Progenitor cell of endocrine pancreas (in vitro differentiated cells): ENCODE measurements around the genes ZNF613, ZNF468 and ZNF845.

DNA sequence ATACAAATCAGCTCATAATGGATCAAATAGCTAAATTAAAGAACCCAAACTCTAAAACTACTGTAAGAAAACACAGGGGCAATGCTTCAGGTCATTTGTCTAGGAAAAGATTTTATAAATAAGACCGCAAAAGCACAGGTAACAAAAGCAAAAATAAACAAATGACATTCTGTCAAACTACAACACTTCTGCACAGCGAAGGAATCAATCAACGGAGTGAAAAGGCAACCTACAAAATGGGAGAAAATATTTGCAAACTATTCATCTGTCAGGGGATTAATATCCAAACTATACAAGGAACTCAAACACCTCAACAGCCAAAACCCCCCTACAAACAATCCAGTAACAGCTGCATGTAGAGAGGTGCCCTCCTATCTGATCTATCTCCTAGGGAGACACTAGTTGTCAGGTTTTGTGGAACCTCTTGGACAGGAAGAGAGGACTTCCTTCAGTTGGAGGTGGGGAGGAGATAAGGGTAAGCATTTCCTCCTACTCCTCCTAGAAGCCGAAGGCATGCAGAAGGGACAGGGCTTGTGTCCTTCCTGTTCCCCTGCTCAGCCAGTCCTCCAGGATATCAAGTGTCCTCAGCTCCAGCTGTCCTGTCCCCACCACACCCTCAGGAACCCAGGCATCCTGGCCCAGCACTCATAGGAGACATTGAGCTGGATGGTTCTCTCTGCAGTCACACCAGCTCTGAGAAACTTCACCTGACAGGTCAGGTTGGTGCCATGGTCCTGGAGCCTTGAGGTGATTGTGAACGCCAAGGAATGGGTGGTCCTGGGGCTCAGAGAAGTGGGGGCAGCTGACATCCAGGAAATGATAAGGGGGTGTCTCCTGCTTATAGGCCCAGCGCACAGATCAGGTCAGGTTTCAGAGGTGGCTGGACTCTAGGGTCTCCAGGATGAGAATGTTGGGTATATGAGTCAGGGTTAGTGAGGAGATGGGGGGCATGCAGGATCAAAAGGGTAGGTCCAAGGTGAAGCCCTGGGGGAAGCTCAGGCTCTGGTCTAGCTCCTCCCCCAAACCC lies 9.8 kb upstream of the SIGLEC8 start:
- PRO-cap: no peak

GRCh38 chr19:51507022-51507504 lies 5.5 kb upstream of the SIGLEC12 start:
- PRO-cap: no peak

DNA sequence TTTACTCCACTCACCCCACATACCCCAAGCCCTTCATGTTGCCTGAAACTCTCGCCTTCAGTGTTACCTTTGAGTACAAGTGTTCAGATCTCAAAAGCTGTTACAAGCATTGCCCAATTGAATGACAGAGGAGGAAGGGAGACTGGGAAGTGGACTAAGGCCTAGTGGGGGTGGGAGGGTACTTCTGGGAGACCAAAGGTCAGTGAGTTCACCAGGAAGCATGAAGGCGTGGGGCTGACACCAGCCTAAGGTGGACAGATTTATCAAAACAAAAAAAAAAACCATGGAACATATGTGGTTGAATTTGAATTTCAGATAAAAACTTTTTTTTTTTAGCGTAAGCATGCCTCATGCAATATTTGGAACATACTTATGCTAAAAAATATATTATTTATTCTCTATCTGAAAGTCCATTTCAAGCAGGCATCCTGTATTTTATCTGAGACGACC lies 6.2 kb upstream of the SIGLEC12 start:
- PRO-cap: no peak

- PRO-cap: bidirectional peak, plus-strand start at chr19:51689134, minus-strand start at chr19:51689166
These were observed 4.0 kb upstream of the SPACA6 start for GRCh38 chr19:51689092-51689646.

GRCh38 chr19:51796068-51796955 lies 1.4 kb downstream of the FPR3 start:
- PRO-cap: no peak

DNA sequence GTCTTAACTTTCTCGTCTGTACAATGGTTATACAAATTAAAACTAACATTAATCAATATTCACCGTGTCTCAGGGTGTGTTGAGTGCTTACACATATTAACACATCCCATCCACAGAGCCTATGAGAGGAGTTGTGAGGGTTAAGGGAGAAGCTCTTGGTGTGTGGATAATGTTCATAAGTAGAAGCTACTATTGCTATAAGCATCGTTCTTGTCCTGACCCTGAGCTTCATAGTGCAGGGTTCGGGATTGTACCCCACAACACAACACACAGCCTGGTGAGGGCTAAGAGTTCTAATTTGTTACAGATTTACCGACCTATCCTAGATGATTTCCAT lies 2.5 kb downstream of the FPR3 start:
- PRO-cap: no peak

DNA sequence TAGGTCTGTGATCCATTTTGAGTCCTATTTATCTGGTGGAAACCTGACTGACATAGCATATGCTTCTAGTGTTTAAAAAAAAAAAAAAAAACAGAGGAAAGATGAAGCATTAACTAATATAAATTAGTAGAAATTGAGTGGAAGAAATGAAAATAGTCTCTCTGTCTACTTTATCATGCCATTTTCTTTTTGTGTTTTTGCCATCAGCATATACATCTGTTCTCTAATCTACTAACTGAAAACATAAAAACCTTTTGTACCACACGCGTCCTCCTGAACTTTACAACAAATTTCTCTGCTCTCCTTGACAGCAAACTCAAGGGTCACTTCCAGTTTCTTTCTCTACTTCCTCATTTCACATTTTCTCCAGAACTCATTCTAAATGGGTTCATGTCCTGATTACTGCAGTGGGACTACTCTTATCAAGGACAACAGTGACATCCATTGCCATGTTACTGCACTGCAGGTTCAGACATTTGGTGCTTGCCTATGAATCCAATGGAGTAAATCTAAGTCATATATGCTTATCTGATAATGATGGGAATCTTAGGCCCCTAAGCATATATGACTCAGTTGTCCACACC lies 35.2 kb downstream of the FPR3 start:
- PRO-cap: no peak

GRCh38 chr19:51926307-51927621 lies at the start of gene ZNF613:
Gene ZNF613, plus strand, starts transcription at chr19:51927472.
- PRO-cap: bidirectional peak, plus-strand start at chr19:51926871, minus-strand start at chr19:51926739; bidirectional peak, plus-strand start at chr19:51927487, minus-strand start at chr19:51927295

DNA sequence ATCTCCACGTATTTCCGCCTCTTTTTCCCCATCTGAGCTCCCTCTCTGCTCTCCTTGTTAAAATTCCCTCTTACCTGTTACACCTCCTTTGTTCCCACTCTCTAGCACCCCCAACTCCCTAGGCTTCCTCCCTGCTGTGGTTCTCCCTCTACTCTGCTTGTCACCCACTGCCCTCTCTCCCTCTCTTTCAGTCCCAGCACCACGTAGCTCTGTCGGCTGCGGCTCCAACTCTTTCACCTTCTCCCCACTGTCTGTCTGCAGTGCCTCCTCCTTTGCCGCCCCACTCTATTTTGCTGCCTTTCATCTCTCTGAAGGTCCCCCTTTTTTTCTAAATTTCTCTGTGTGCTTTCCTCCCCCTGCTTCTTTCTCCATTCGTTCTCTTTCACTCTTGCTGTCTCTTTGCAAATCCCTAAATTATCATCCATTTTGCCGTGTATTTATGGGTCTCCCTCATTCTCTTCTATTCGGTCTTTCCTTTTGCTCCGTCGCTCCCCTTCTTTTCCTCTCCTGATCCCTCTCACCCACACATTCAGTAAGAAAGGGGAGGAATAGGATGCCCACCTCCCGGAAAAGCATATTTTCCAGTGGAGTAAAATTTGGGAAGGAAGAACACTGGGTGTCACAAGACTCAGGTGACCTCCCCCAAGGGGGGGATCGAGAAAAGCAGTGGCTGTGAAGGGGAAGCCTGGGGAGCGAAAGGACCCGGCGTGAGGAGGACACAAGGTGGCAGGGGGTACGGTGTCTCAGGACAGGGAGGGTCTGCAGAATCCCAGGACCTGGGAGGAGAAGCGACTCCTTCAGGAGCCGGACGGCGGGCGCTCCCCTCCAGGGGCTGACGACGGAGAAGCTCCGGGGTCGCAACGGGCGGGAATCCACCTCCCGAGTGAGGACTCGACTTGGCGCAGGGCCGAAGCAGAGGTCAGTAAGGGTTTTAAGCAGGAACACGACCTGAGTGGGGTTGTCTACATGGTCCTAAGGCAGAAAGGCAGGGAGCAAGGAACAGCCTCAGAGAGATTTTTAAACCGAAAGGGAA lies 819 bp downstream of the ZNF836 start:
- PRO-cap: no peak

- PRO-cap: bidirectional peak, plus-strand start at chr19:52190052, minus-strand start at chr19:52189666
These were observed 400 bp upstream of the PPP2R1A start for GRCh38 chr19:52189466-52189838.

DNA sequence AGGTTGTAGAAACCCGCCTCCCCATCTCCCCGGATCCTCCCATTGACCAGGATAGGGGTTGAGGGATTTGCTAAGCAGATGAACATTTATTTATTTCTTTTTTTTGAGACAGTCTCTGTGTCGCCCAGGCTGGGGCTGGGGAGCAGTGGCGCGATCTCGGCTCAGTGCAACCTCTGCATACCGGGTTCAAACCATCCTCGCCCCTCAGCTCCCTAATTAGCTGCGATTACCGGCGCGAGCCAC lies 840 bp downstream of the PPP2R1A start:
- PRO-cap: no peak

GRCh38 chr19:52226071-52226424 lies 36.2 kb downstream of the PPP2R1A start:
- PRO-cap: no peak

DNA sequence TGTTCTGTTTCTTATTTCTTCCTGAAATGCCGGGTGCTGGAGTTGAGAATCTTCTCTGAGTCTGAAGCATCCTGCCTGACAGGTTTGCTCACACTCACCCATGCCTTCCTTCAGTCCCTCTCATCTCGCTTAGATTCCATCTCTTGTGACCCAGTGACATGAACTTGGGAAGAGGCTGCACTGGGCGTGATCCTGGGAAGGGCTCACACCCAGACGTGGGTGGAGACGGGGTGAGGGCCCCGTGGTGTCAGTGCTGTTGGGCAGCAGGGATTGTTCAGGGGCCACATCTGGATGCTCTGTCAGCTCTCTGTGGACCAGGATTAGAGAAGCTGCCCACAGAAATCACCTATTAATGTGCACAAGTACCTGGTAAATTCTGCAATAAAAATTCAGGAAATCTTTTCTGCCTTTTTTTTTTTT lies 8.2 kb downstream of the ZNF766 start:
- PRO-cap: no peak

DNA sequence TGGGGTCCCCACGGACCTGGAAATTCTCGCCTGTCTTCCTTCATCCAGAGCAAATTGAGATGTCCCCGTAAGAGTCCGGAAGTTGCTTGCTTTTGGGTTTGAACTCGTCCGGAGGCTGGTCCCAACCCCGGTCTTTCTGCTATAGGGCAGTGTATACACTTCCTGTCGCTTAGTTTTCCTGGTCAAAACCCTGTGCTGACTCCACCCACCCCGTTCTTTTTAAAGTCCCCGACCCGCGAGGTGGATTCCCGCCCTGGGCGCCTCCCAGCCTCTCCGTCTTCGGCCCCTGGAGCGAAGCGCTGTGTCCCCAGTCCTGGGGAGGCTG lies 8.6 kb downstream of the ZNF808 start:
- PRO-cap: no peak

- PRO-cap: bidirectional peak, plus-strand start at chr19:52601301, minus-strand start at chr19:52601129
These were observed 30.9 kb downstream of the ZNF701 start for GRCh38 chr19:52600664-52601646.

DNA sequence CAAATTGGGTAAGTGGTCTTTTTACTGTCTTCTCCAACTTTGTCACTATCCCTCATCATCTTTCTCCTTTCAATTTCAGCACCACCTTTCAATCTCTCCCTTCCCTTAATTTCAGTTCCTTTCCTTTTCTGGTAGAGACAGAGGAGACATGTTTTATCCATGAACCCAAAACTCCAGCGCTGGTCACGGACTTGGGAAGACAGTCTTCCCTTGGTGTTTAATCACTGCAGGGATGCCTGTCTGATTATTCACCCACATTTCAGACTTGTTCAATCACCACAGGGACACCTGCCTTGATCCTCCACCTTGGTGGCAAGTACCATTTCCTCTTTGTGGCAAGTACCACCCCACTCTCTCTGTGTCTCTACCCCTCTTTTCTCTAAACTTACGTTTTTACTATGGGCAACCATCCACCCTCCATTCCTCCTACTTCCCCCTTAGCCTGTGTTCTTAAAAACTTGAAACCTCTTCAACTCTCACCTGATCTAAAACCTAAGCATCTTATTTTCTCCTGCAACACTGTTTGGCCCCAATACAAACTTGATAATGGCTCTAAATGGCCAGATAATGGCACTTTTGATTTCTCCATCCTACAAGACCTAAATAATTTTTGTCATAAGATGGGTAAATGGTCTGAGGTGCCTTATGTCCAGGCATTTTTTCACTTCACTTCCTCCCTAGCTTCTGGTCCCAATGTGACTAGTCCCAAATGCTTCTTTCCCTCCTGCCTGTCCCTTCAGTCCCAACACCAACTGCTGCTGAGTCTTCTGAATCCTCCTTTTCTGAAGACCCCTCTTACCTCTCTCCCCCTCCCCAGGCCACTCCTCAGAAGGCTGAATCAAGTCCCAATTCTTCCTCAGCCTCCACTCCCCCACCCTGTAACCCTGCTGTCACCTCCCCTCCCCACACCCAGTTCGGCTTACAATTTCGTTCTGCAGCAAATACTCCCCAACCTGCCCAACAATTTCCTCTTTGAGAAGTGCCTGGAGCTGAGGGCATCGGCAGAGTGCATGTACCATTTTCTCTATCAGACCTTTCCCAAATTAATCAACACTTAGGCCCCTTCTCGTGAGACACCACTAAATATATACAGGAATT lies 51.5 kb downstream of the ZNF701 start:
- PRO-cap: no peak

- PRO-cap: no peak
These were observed 23.1 kb downstream of the ENSG00000269825 start for GRCh38 chr19:52667171-52667557.

- PRO-cap: bidirectional peak, plus-strand start at chr19:52857803, minus-strand start at chr19:52857619; bidirectional peak, plus-strand start at chr19:52858142, minus-strand start at chr19:52858069
These were observed at the start of gene ZNF468 for GRCh38 chr19:52857434-52858261. Gene ZNF468, minus strand, starts transcription at chr19:52857619.

GRCh38 chr19:53333481-53334706 lies at the start of gene ZNF845:
Gene ZNF845, plus strand, starts transcription at chr19:53333749.
- PRO-cap: bidirectional peak, plus-strand start at chr19:53333749, minus-strand start at chr19:53333568; unidirectional peak, minus-strand start at chr19:53334017

GRCh38 chr19:53389946-53390549 lies 4.9 kb upstream of the ZNF765 start:
- PRO-cap: no peak